Frontal cortex (tissue), 2 donors: ENCODE results near the gene GOLT1A.

GRCh38 chr1:204149458-204150233 lies 2.2 kb downstream of the ETNK2 start:
- RAMPAGE, long total RNA: no peak

- RAMPAGE, long total RNA: no peak
Observed at GRCh38 chr1:204213567-204214763, at the start of gene GOLT1A. Gene GOLT1A, minus strand, starts transcription at chr1:204213988.

- RAMPAGE, long total RNA: no peak
Observed at GRCh38 chr1:204248988-204249790, 35.4 kb upstream of the GOLT1A start.

GRCh38 chr1:204270912-204271510 lies 57.2 kb upstream of the GOLT1A start:
- RAMPAGE, long total RNA: no peak

- RAMPAGE, long total RNA: no peak
Observed at GRCh38 chr1:204341219-204341784, 18.4 kb downstream of the PLEKHA6 start.

DNA sequence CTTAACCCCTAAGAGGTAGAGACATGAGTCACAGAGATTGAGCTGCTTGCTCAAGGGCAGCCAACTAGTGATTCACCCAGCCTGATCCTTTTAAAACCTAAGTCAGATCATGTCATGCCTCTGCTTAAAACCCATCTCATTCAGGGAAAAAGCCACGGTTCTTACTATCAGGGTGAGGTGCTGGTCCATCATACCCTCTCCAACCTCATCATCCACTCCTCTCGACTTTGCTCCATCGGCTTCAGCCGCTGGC lies 14.4 kb upstream of the PPP1R15B start:
- RAMPAGE, long total RNA: no peak

DNA sequence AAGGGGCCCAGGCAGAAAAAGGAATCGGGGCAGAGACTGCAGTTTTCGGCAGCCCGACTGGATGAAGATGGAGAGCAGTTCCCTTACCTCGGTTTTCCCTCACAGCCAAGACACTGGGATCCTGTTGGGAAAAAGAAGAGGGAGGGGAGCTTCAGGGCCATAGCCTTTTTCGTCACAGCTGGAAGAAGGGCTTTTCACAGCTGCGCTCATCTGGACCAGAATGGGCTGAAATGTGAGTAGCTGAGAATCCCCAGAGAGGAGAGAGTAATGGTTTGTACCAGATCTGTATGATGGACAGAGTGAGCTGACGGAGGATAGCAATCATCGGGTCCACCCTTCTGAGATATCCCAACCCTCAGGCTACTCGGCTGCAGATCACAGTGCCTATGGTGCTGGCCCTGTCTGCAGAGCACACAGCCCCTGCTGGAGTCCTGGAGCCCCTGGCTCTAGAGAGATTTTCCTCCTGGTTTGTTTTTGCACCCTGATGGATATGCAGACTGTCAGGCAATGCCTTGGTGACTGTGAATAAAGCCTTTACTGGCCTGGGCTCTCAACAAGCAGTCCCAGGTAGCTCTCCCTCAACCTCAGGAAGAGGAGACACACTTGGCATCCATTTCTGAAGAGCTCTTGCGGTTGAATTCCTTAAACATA lies 37.5 kb downstream of the PIK3C2B start:
- RAMPAGE, long total RNA: no peak

GRCh38 chr1:204495062-204495160 lies 306 bp upstream of the PIK3C2B start:
- RAMPAGE, long total RNA: no peak

DNA sequence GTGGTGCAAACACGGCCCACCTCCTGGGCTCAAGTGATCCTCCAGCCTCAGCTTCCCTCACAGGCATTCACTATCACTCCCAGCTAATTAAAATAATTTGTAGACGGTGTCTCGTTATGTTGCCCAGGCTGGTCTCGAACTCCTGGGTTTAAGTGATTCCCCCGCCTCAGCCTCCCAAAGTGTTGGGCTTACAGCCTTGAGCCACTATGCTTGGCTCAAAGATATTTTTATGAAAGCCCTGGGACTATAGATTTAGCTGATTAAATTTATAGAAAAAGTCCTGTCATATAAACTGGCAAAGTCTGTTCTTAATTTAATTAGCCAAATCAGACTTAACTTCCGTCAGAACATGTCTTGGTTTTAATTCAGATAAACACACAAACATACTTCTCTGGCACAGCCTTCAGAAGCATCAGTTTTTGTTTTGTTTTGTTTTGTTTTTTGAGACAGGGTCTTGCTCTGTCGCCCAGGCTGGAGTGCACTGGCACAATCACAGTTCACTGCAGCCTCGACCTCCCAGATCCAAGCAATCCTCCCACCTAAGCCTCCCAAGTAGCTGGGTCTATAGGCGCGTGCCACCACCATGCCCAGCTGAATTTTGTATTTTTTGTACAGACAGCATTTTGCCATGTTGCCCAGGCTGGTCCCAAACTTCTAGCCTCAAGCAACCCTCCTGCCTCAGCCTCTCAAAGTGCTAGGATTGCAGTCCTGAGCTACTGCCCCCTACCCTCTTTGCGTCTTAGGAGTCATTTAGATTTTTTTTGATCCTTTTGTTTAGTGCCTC lies 34.6 kb downstream of the MDM4 start:
- RAMPAGE, long total RNA: no peak

DNA sequence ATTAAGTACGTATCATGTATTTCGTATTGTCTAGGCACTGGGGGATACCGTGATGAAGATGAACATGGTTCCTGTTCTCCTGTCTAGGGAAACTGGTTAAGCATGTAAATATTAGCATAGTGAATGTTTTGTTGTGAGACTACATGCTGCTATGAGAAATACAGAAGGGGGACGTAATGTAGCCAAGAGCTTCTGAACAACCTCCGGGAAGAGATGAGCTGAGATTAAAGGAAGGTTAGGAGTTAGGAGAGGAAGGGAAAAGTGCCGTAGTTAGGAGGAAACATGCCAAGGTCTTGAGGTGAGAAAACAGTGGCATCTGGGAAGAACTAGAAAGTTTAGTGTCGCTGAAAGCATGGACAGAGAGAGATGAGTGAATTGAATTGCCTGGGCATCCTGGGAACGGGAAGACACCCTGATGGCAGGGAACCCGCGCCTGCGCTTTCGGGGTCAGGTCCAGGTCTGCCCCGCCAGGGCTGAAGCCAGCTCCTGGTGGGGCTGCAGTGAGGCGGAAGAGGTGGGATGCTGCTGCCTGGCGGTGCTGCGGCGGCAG lies 45.6 kb downstream of the MDM4 start:
- RAMPAGE, long total RNA: no peak

DNA sequence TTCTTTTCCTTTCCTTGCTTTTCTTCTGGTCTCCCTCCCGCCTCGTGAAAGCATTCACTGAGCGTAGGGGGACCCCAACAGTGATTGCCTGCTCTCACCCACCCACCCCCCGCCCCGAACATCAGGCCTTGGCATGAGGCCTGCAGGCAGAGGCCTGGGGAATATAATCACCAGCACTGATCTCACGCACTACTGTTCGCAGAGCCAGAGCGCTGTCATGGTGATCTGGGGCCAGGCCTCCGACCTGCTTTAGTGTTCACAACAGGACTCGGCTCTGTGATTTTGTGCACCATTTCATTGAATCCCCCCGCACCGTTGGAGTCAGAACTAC lies 47.6 kb downstream of the LRRN2 start:
- RAMPAGE, long total RNA: no peak

DNA sequence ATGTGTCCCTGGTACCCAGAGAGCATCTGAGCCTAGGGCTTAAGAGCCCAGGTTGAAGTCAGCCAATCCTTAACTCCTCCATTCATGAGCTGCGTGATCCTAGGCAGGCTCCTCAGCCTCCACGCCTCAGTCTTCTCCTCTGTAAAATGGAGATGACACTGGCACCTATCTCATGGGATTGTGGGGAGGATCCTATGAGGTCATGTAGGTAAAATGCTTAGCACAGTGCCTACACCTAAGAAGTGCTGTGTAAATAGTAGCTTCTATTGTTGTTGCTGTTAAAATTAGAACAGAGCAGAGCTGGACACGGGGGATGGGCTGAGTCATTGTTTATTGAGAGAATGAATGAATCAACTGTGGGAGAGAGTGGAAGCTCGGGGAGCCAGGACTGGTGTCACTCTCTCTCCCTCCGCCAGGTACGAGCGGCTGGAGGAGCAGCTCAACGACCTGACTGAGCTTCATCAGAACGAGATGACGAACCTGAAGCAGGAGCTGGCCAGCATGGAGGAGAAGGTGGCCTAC lies 43.0 kb downstream of the TMCC2 start:
- RAMPAGE, long total RNA: no peak

- RAMPAGE, long total RNA: no peak
Observed at GRCh38 chr1:205284177-205285185, 37.1 kb downstream of the NUAK2 start.

DNA sequence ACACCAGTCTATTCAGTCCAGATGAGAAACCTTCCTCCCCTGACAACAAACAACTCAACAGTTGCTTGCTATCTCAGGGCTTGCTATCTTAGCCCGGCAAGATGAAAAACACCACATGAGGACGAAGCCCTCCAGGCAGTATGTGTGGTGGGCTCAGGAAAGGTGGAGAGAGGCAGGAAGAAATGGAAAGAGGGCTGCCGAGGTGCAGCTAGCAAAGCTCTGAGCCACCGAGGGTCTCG lies 8.4 kb downstream of the NUAK2 start:
- RAMPAGE, long total RNA: no peak

DNA sequence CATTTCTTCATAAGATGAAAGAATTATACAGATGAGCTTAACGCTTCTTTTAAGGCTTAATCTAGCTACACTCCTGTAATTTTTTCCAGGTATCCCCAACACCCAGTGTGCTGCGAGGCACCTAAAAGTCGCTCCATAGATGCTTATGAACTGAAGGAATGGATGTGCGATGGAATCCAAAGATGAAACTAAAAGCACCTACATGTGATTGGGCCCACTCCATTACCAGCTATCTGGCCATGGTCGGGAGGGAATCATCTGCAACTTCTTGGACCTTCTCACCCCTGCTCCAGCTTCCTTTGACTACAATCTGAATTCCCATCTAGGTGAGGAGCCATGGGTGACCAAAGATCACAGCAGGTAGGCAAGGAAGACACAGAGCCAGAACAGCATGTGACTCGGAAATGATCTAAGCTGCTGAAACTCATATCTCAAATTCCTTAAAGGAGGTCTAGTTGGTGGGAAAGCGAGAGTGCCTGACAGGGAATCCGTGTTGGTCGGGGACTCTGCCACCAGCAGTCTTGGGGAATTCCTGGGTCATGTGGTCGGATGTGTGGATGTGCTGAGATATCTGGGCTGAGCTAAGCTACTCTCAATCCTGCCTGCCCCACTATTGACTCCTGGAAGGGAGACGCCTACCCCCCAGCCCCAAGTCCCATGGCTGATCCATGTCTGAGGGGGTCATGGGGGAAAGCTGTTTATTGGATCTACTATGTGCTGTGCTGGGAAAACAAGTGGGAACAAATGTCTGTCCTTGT lies 3.2 kb upstream of the NUAK2 start:
- RAMPAGE, long total RNA: no peak

DNA sequence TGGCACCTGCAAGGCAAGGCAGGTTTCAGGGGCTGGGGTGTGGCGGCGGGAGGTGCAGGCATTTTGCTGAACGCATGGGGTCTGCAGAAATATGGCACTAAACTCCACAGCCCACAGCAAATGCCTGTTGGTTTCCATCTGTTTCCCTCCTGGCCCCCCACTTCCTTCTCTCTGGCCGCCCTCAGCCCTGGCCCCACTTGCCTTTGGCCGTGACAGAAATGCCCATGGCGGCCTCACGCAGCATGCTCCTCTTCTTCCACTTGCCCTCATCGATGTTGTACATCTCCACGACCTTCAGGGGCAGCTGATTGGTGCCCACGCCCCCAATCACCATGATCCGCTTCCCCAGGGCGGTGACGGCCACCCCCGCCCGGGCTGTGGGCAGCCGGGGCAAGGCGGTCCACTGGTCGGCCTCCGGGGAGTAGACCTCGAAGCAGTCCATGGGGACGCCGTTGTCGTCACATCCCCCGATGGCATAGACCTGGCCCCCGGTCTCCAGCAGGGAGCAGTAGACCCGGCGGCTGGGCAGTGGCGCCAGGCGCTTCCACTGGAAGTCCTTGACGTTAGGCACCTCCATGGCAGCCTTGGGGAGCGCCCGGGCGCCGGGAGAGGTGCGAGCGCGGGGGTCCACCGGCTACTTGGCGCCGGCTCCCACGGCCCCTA lies 13.6 kb downstream of the KLHDC8A start:
- RAMPAGE, long total RNA: no peak

GRCh38 chr1:205343691-205344709 lies 12.7 kb downstream of the KLHDC8A start:
- RAMPAGE, long total RNA: no peak

GRCh38 chr1:205430648-205431088 lies 8.8 kb upstream of the LEMD1 start:
- RAMPAGE, long total RNA: no peak

- RAMPAGE, long total RNA: no peak
Observed at GRCh38 chr1:205438409-205439202, 16.8 kb upstream of the LEMD1 start.

DNA sequence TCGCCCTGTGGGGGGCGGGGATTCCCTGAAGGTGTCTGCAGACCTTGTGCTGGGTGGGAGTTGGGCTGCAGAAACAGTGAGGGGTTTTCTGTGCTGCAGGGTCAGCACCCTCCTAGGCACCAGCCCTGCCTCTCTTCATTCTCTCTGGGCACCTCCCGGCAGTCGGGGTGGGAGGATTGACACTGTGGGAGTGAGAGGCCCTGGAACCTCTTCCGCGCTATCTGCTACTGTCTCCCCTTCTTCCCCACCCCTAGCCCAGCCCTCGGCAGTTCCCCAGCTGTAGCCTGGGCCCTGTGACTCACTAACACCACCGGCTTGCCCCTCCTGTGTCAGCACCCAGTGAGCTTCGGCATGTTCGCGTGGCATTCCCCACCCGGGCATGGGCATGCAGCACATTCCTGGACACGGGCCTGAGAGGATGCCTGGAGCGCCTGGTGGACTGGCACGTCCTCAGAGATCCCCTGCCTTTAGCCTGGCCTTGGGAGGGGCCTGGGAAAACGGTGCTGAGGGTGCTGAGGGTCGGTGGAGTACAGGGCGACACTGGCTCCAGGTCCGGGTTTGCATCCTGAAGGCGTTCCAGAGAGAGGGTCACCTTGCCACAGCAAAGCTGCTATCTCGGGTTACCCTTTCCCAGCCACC lies 1.3 kb downstream of the CDK18 start:
- RAMPAGE, long total RNA: no peak